GM23248 (cell line): ENCODE measurements around the genes REXO1 and KLF16.

DNA sequence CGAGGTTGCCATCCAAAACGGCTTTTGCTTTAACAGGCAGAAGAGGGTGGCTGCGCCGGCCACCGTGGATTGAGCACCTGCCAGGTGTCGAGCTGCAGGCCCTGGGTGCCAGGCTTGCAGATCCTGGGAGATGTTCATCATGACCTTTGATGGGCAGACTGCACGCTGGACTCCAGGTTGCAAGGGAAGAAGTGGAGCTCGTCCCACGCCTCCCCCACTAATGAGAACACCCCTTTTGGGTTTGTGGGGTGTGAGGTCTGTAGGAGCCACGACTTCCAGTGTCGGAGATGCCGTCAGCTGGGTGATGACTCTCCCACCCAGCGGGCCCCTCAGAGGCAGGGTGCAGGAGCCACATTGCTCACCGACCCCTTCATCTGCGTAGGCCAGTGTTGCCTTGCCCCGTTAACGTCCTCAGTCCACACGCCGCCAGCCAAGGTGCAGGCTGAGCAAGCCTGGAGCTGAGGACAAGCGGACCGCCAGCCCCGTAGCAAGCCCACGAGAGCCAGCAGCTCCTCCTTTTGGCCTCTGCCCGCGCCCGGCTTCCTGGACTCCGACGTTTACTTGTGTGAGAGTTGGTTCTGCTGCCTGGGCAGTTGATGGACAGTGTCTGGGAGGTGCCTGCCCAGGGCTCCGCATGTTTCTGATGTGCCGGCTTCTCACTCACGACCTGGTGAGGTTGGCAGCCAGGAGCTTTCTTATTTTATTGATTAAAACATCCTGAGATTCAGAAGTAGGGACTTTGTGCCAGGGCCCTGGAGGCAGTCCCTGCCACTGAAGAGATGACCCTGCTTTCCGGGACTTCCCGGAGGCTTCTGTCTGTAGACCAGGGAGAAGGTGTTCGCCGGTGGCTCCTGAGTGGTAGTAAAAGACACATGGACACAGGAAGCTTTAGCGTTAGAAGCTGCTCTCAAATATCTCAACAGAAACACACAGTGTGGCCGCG, 5.6 kb downstream of the DAZAP1 start:
- RAMPAGE, long total RNA = no peak

DNA sequence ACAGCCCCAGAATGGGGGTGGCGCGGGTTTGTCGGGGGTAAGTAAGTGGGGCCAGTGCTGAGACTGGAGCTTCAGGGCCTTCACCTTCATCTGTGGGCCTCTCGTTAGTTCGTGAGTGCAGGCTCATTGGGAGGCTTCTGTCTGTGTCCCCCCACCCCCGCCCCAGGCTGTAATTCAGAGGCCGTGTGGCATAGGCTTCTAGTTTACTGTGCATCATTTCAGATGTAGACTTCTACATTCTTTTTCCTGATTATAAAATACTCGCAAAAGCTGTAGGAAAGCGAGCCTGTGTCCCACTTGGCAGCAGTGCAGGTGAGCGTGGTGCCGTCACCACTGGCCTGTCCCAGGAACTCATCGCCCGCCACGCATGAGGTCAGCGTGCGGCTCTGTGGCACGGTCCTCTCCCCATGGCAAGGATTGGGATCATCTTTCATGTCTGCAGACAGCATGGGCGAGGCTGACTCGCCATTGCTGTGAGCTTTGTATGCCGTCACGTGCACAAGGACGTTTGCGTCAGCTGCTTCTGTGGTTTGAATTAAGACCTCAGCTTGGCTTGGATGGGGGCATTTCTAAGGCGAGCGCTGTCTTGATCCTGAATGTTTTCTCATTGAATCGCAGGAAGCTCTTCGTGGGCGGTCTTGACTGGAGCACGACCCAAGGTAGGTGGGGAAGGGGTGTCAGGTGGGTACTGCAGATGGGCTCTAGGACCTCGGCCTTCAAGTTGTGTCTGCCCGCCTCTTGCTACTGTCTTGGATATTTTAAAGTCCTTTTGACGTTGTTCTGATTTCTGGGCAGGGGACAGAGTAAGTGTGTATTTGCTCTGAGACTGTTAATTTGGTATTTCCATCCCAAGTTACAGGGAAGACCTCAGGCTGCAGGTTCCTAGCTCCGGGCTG, 9.7 kb downstream of the DAZAP1 start:
- RAMPAGE, long total RNA = no peak

DNA sequence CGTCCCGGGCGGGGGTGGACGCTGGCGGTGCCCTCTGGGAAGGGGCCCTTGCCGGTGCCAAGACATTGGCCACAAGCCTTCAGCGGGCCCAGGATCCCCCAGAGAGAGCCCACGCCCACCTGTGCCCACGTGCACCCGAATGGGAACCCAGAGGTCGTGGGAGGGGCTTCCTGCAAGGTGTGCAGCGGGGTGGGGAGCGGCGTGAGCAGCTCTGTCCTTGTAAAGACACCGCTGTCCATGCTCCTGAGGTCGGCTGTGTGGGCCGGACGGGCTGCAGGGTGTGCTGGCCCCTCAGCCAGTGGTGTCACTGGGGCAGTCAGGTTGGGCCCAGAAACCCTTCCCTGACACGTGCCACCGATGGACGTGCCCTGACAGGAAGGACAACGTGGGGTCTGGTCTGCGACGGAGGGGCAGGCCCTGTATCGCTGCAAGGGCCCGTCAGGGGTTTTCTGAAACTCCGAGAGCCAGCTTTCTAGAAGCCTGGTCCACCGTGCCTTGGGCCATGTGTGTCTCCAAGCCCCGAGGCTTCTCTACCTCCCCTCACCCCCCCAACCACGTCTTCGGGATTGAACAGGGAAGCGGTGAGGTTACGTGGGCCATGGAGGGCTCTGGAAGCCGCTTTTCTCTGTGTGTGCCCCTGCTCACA, 4.2 kb upstream of the RPS15 start:
- RAMPAGE, long total RNA = no peak

- RAMPAGE, long total RNA = no peak
Observed at GRCh38 chr19:1468878-1469295, 10.1 kb downstream of the C19orf25 start.

GRCh38 chr19:1469357-1469799, 9.6 kb downstream of the C19orf25 start:
- RAMPAGE, long total RNA = no peak

DNA sequence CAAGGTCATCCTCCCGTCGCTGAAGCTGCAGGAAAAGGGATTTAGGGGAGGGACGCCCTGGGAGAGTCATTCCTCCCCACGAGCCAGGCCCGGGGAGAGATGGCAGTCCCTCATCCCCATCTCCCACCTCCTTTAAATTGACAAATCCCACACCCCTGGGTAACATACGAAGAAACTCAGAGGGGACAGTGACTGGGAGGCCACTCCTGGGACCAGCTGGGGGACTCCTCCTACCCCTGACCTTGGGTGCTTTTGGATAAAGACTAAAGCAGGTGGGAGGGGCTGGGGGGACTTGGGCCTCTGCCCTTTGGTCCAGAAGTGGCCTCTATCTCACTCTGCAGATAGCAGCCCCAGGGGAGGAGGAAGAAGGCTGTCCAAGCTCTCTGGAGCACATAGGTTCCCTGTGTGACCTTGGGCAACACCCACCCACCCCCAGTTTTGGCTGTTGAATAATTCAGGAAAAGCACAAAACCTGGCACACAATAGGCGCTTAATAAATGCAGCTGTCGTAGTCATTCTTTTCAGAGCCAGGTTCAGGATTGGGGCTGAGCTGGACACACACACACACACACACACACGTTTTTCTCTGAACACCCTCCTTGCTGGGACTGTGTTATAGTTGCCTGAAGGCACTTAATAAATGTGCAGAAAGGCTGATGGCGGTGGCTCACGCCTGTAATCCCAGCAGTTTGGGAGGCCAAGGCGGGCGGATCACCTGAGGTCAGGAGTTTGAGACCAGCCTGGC, 2.3 kb downstream of the REEP6 start:
- RAMPAGE, long total RNA = no peak

DNA sequence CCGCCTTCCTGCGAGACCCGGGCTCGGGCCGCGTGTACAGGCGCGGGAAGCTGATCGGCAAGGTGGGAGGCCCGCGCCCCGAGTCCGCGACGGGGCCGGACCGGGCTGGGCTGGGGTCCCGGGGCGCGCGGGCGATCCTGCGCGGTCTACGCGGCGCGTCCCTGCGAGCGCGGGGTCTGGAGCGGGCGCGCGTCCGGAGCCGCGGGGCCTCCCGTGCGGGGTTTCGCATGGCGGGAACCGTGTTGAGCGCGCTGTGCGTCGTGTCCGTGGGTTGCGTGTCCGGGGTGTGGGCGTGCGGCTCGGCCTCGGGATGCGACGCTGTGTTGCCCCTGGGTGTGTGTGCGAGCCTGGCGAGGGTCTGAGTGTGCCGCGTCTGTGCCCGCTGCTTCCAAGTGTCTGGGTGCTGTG, 312 bp downstream of the PLK5 start:
- RAMPAGE, long total RNA = no peak

DNA sequence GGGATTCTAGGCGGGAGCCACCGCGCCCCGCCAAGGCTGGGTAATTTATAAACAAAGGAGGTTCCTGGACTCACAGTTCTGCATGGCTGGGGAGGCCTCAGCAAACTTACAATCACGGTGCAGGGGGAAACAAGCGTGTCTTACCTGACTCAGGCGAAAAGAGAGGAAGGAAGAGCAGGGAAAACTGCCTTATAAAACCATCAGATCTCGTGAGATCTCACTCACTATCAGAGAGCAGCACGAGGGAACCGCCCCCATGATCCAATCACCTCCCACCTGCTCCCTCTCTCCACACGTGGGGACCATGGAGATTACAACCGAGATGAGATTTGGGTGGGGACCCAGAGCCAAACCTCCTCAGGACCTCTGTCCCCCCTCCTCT, 20.8 kb downstream of the MEX3D start:
- RAMPAGE, long total RNA = no peak

DNA sequence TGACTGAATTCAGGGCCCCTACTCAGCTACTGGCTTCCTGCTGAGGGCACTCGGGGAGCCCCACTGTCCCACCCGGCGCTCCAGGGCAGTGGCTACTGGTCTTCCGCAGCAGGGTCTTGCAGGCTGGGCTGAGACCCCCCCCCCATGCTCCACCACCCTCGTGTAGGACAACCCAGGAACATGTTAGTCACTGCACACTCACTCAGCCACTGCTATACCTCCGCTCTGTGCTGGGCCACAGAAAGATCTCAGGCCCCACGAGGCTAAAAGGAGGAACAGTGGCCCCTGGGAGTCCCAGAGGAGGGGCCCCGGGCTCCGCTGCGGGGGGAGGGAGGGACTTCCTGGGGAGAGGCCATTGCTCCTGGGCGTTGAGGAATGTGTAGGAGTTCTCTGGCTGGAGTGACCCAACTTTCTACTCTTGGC, 13.4 kb downstream of the ONECUT3 start:
- RAMPAGE, long total RNA = no peak

DNA sequence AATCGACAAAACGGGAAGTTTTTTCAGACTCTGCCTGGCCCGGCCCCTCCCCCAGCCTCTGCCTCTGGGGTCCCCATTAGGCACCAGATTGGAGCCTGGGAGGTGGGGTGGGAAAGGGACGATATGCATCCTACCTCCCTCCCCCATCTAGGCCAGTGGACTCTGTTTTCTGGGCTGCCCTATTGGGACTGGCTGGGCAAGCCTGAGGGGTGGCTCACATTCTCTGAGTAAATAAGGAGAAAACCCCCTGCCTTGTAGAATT, 16.5 kb downstream of the ONECUT3 start:
- RAMPAGE, long total RNA = no peak

- RAMPAGE, long total RNA = no peak
Observed at GRCh38 chr19:1848151-1849112, at the start of gene REXO1. Gene REXO1, minus strand, starts transcription at chr19:1848483.

- RAMPAGE, long total RNA = no peak
Observed at GRCh38 chr19:1852924-1854018, 5.0 kb upstream of the REXO1 start.

- RAMPAGE, long total RNA = no peak
Observed at GRCh38 chr19:1859182-1859871, 4.1 kb downstream of the KLF16 start.

- RAMPAGE, long total RNA = no peak
Observed at GRCh38 chr19:1862686-1863745, at the start of gene KLF16. Gene KLF16, minus strand, starts transcription at chr19:1863579.

DNA sequence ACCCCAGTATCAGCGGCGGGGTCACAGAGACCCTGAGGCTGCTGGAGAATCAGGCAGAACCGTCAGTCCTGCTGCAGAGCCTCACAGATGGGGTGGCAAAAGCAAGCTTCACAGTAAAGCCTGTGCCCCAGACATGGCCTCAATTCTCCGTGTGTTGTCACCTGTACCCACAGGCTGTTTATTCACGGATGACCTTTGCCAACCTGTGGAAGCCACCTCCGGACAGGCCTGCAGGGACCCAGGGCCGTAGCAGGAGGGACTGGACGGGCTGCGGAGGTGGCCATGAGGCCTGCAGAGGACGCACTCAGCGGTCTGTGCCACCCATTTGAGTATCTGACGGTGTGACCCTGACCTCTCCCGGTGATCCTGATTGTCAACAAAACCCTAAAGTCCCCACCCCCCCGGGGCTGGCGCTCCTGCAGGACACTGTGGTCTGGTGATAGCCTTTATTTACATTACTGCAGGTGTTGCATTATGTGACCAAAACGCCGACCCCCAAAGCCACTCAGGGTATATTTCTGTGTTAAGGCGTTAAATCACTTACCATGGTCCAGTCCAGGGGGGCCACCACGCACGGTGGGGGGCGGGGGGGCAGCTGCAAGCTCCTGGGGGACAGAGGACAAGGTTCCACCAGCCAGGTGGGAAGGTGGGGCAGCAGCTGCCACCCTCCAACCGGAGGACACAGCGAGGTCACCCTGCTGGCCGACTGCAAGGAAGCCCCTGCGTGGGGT, 7.9 kb upstream of the KLF16 start:
- RAMPAGE, long total RNA = no peak

- RAMPAGE, long total RNA = no peak
Observed at GRCh38 chr19:1875242-1875894, 9.9 kb downstream of the ABHD17A start.

GRCh38 chr19:1942951-1943130, 1.9 kb downstream of the CSNK1G2 start:
- RAMPAGE, long total RNA = no peak

DNA sequence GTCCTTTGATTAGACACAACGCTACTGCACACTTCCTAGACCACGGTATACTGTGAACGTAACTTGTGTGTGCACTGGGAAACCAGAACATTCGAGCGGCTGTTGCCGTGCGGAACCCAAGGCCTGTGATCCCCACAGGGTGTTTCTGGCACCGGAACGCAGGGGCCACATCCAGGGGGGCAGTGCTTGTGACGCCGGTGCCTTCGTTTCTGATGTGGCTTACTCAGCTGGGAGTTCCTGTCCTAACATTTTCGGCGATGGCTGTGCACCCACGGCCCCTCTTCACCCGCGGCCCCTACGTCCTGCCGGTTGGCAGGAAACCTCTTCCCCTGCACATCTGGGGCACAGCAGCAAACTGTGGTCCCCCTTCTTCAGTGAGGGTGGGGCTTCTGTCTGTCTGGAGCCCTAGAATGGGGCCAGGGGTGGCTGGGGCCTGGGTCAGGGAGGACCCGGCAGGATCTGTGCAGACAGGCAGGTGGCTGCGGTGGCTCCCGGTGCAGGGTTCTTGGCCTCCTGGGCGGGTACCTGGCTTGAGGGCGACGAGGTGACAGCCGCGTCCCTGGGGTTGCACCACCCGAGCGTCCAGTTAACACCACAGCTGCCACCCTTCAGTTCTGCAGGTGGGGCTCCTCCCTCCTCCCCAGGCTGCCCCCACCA, 26.2 kb downstream of the CSNK1G2 start:
- RAMPAGE, long total RNA = no peak

DNA sequence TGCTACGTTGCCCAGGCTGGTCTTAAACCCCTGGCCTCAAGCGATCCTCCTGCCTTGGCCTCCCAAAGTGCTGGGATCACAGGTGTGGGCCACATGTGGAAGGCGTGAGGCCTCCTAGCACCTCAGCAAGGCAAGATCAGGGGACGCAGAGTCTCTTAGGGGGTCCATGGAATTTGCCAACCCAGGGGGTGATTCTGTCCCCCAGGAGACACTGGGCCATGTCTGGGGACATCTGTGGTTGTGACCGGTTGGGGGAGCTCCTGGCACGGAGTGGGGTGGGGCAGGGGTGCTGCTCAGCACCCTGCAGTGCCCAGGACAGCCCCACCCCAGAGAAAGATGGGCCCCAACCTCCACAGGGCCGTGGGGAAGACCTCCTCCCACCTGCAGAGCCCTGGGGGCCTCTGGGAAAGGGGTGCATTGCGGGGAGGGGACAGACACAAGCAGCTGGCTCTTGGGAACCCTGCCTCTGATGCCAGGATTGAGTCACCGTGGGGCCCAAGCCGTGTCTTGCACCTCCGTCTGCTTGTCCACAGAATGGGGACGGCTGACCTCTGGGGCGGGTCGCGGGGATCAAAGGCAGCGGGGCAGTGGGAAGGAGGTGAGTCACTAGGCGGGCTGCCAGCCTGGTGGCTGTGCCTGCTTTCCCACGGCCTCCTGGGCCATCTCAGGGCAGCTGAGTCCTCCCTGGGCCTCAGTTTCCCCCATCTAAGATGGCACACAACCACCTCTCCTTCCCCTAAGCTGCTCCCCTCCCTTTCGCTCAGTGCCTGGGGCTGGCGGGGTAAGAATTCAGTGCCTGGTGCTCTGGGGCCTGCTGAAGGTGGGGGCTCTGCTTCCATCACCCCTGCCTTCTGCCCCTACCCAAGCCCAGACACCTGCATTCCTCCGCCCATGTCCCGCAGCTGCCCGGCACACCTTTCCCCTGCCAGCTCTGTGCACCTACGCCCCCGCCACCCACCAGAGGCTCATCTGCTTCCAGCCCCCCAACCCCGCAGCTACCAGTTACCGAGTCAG, 3.7 kb downstream of the MKNK2 start:
- RAMPAGE, long total RNA = no peak

GRCh38 chr19:2092742-2093141, 3.4 kb downstream of the MOB3A start:
- RAMPAGE, long total RNA = no peak